Adrenal gland (tissue), 7 donors: ENCODE measurements around a stretch of chr5.

DNA sequence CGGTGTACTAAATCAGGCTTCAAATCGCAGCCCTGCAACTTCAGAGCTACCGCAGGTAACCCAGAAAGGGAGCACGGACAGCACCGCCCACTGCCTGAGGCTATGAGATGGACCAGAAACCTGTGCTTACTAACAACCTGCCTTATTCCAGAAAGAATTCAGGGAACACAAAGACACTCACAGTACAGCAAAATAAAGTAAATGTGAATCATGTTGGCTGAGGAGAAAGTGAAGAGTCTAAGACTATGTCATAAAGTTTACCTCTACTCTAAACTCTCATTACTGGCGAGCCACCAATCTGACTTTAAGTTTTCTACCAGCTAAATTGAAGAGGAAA is 106.0 kb upstream of the LPCAT1 start:
- PRO-cap, 3 experiments = no peak in any of the 3 experiments
- RAMPAGE, long total RNA, 4 experiments = start-site peak on the minus strand in 1 of 4 experiments, centred at position 71 of the sequence, 6 reads per replicate
- RRBS = no CpG with 5 or more reads among the region's 6 CpGs

DNA sequence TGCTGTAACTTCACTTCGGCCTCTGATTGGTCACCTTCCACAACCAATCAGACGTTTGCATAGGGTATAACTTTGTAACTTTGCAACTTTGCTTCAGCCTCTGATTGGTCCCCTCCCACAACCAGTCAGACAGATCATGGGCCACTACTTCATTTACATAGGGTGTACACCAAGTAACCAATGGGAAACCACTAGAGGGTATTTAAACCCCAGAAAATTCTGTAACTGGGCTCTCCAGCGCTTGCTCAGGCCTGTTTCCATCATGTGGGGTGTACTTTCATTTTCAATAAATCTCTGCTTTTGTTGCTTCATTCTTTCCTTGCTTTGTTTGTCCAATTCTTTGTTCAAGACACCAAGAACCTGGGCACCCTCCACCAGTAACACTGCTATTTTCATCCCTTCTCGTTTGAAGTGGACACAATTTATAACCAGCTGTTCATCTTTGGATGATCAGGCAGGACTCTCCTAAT is 10.1 kb downstream of the MRPL36 start:
- PRO-cap, 3 experiments = no peak in any of the 3 experiments
- RAMPAGE, long total RNA, 4 experiments = no peak in any of the 4 experiments
- RRBS = no CpG with 5 or more reads among the region's 4 CpGs

GRCh38 chr5:1800127-1800313 is 383 bp upstream of the MRPL36 start:
- PRO-cap, 3 experiments = peak in 1 of 3 experiments; most common plus-strand start chr5:1800175 (in 1)
- RAMPAGE, long total RNA, 4 experiments = no peak in any of the 4 experiments
- RRBS = no CpG with 5 or more reads among the region's 6 CpGs

- PRO-cap, 3 experiments = no peak in any of the 3 experiments
- RAMPAGE, long total RNA, 4 experiments = no peak in any of the 4 experiments
- RRBS = 79% methylated on average over 3 of the region's 27 CpGs
These were observed 66.1 kb upstream of the IRX4 start for GRCh38 chr5:1948652-1949318.

- PRO-cap, 3 experiments = peak in 1 of 3 experiments; most common plus-strand start chr5:2094184 (in 1)
- RAMPAGE, long total RNA, 4 experiments = no peak in any of the 4 experiments
- RRBS = 73% methylated on average over 4 of the region's 22 CpGs
These were observed 211.3 kb upstream of the IRX4 start for GRCh38 chr5:2093948-2094446.

DNA sequence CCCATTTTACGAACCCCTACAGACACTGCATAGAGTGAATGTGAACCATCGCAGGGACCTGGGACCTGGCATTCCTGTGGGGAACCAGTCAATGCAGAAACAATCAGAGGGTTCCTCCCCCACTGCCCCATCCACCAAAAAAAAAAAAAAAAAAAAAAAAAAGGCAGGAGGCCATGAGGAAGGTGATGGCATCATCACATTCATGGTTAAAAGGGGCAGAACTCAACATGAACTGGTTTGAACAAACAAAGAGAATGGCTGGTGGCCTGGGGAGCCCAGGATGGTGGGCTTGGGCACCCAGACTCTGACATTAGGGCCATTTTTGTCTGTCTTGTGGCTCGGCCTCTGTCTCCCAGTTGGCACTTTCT is 270.2 kb upstream of the IRX4 start:
- PRO-cap, 3 experiments = no peak in any of the 3 experiments
- RAMPAGE, long total RNA, 4 experiments = no peak in any of the 4 experiments
- RRBS = no CpG with 5 or more reads among the region's 3 CpGs

- PRO-cap, 3 experiments = no peak in any of the 3 experiments
- RAMPAGE, long total RNA, 4 experiments = no peak in any of the 4 experiments
- RRBS = 9% methylated on average over 7 of the region's 15 CpGs
These were observed 396.0 kb upstream of the IRX4 start for GRCh38 chr5:2278792-2279053.

DNA sequence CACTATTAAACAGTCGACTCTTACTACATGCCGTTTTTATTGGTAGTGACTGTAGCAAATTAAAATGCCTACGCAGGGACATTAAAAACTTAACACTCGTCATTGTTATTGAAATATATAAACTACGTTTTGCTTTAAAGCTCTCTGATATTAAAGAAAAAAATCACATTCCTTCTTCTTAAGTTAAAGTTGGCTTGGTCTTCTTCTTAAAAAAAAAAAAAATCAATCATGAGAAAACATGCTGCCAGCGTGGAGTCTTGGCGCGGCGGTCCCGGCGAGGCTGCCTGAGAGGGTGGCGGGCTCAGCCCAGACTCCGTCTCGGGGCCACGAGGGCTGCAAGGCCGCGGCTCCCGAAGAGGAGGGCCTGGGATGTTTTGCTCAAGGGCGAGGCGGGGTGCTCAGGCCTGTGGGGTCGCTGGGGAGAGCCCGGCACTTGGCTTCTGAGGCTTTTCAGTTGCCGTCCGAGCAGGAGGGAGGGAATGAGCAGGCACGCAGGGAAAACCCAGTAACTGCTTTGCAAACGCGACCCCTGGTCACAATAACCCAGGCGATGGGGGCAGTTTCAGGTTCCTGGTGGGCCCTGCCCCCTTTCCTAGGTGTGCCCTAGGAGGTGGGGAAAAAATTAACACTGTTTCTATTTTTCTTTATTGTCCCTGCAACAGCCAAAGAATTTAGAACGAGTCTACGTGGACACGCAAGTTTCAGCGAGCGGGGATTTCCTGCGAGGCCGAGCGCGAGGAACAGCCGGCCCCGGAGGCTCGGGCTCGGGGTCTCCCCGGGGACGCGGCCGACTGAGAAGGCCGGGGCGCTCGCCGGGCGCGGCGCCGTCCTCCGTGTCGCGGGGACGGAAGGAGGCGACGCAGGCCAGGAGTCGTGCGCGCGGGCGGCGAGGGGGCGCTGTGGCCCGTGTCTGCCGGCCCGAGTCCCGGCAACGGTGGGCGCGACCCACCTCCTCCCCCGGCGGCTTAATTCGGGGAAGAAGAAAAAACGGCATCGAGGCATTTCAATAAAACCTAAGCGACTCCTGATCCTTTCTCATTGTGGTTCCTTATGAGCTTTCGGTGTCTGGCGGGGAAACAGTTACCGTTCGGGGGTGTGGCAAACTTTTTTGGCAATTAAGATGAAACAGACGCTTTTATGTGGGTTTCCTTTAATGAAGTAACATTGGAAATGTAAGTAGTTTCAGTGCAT is 3.3 kb upstream of the IRX2 start:
- PRO-cap, 3 experiments = no peak in any of the 3 experiments
- RAMPAGE, long total RNA, 4 experiments = no peak in any of the 4 experiments
- RRBS = 4% methylated on average over 15 of the region's 84 CpGs

- PRO-cap, 3 experiments = no peak in any of the 3 experiments
- RAMPAGE, long total RNA, 4 experiments = no peak in any of the 4 experiments
- RRBS = no CpG with 5 or more reads among the region's 23 CpGs
These were observed 6.4 kb upstream of the IRX2 start for GRCh38 chr5:2757624-2758603.

GRCh38 chr5:3303614-3304056 is 292.0 kb upstream of the IRX1 start:
- PRO-cap, 3 experiments = no peak in any of the 3 experiments
- RAMPAGE, long total RNA, 4 experiments = no peak in any of the 4 experiments
- RRBS = no CpG with 5 or more reads among the region's 10 CpGs

GRCh38 chr5:4231309-4231640 is 635.6 kb downstream of the IRX1 start:
- PRO-cap, 3 experiments = no peak in any of the 3 experiments
- RAMPAGE, long total RNA, 4 experiments = no peak in any of the 4 experiments
- RRBS = no CpG with 5 or more reads among the region's 9 CpGs

GRCh38 chr5:4901859-4902401 is 238.2 kb upstream of the ADAMTS16 start:
- PRO-cap, 3 experiments = no peak in any of the 3 experiments
- RAMPAGE, long total RNA, 4 experiments = no peak in any of the 4 experiments
- RRBS = no CpG with 5 or more reads among the region's 7 CpGs

DNA sequence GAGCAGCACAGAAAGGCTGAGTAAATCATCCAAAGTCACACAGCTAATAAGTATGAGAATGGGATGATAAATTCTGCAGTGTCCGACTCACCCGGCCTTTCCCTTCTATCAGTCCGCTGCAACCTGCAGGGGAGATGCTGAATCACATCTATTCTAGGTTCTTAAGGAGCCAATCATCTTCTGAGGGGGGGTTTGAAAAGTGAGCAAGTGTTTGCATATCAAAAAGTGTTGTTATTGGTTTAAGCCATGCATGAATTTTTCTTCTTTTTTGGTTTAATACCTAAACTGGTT is 39.0 kb downstream of the ADAMTS16 start:
- PRO-cap, 3 experiments = no peak in any of the 3 experiments
- RAMPAGE, long total RNA, 4 experiments = no peak in any of the 4 experiments
- RRBS = no CpG with 5 or more reads among the region's 3 CpGs

DNA sequence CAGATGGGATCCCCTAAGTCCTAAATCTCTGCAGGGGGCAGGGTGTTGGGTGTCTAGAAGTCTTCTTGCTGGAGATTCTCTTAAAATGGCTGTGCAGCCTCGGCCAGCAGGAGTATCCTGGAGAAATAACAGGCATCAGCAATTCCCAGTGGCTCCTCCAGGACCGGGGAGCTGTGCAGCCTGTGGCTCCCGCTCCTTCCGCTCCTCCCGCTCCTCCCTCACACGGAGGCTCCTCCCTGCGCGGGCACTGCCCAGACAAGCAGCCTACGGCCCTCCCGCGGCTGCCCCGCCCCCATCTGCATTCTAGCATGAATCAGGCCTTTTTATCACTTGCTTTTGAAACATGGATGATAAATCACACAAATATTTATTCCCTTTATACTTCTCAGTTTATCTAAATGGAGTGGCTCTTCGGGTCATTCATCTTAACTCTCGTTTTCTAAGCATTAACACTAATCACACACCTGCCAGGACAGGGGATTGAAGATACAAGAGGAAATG is 131.1 kb downstream of the ADAMTS16 start:
- PRO-cap, 3 experiments = no peak in any of the 3 experiments
- RAMPAGE, long total RNA, 4 experiments = no peak in any of the 4 experiments
- RRBS = no CpG with 5 or more reads among the region's 14 CpGs

DNA sequence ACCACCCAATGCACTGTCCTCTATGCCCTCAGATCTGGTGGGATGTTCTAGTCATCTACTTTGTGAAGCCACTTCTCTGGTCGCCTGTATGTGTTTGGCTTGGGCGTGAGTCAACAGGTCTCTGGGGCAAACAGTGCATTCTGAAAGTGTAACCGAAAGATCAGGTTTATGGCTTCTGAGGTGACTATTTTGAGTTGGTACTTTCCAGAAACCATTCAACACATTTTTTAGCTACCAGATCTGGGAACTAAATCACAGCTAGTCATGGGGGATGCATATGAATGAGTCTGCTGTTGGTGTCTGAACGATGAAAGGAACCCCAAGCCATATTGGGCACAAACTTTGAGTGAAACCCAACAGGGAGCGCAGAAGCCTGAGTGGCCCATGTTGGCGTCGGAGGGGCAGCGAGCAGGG is 35.2 kb downstream of the UBE2QL1 start:
- PRO-cap, 3 experiments = no peak in any of the 3 experiments
- RAMPAGE, long total RNA, 4 experiments = no peak in any of the 4 experiments
- RRBS = no CpG with 5 or more reads among the region's 8 CpGs

DNA sequence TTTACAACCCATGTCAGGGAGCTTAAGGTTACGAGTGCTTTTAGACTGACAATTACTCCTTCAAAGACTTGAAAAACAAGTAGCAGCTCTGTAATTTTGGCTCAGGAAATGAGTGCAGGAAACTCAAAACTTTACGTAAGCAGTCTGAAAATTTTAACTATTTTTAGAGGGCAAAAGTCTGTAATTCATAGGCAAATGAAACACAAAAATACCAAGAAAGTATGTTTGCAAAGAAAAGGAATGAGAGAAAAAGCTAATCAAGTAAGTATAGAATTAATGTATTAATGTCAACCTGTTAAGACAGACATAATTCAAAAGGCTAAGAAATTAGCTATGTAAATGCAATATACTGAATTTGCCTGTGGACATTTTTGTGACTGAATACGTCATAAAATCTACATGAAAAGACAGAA is 36.9 kb downstream of the UBE2QL1 start:
- PRO-cap, 3 experiments = no peak in any of the 3 experiments
- RAMPAGE, long total RNA, 4 experiments = no peak in any of the 4 experiments
- RRBS = no CpG with 5 or more reads among the region's 3 CpGs

- PRO-cap, 3 experiments = peak in 2 of 3 experiments; most common plus-strand start chr5:6583273 (in 2); most common minus-strand start chr5:6583128 (in 1)
- RAMPAGE, long total RNA, 4 experiments = start-site peak on the plus strand in 2 of 4 experiments, at chr5:6583276-6583303 at its widest, 13 to 17 reads per replicate
- RRBS = 5% methylated on average over 37 of the region's 101 CpGs
These were observed 49.5 kb downstream of the NSUN2 start for GRCh38 chr5:6582918-6584078.

- PRO-cap, 3 experiments = no peak in any of the 3 experiments
- RAMPAGE, long total RNA, 4 experiments = no peak in any of the 4 experiments
- RRBS = no CpG with 5 or more reads among the region's 9 CpGs
These were observed 30.6 kb downstream of the NSUN2 start for GRCh38 chr5:6602155-6602813.

- PRO-cap, 3 experiments = no peak in any of the 3 experiments
- RAMPAGE, long total RNA, 4 experiments = no peak in any of the 4 experiments
- RRBS = no CpG with 5 or more reads among the region's 16 CpGs
These were observed 10.2 kb downstream of the TENT4A start for GRCh38 chr5:6723292-6723933.

- PRO-cap, 3 experiments = no peak in any of the 3 experiments
- RAMPAGE, long total RNA, 4 experiments = no peak in any of the 4 experiments
- RRBS = no CpG with 5 or more reads among the region's 20 CpGs
These were observed 24.2 kb downstream of the TENT4A start for GRCh38 chr5:6737431-6737885.